ENCODE measurements around the gene MTA1.

- PRO-cap = unidirectional peak, minus-strand start at chr14:105420234
Measured at GRCh38 chr14:105419640-105420664, at the start of gene MTA1. Gene MTA1, plus strand, starts transcription at chr14:105419827.

- PRO-cap = no peak
Measured at GRCh38 chr14:105470740-105471423, 3.7 kb upstream of the CRIP2 start.

- PRO-cap = no peak
Measured at GRCh38 chr14:105525681-105526047, 719 bp upstream of the TMEM121 start.

GRCh38 chr14:105586075-105586749 is 59.8 kb downstream of the TMEM121 start:
- PRO-cap = unidirectional peak, minus-strand start at chr14:105586078; unidirectional peak, minus-strand start at chr14:105586319

GRCh38 chr14:105640024-105640484 is 113.7 kb downstream of the TMEM121 start:
- PRO-cap = no peak

- PRO-cap = no peak
Measured at GRCh38 chr14:105710380-105711326, 184.3 kb downstream of the TMEM121 start.

- PRO-cap = no peak
Measured at GRCh38 chr14:105854012-105854832, 327.8 kb downstream of the TMEM121 start.

DNA sequence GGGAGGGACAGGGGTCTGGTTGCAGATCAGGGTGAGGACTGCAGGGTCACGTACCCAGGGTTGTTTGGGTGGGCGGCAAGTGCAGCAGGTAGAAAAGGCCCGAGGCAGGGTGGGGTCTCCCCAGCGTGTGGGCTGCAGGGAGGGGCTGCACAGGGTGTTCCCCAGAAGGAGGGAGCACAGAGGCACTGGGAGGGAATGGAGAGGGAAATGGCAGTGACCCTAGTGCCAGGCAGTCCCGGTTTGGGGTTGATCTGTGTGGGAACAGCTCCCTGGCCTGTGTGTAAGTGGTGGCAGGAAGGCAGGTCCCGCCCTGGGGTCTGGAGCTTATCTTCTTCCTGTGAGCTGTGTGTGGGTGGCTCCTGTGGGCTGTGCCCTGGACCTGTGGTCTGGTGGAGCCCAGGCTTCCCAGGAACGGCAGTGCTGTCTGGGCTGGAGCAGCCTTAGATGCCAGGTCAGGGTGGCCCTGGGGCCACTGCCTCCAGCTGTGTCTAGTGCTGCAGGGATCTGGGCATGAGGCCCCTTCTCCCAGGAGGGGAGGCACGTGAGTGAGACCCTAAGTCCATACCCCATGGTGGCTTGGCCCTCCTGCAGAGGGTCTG is 363.4 kb downstream of the TMEM121 start:
- PRO-cap = no peak

GRCh38 chr14:105908438-105909073 is 382.2 kb downstream of the TMEM121 start:
- PRO-cap = no peak

GRCh38 chr14:106360083-106360501 is 833.7 kb downstream of the TMEM121 start:
- PRO-cap = no peak

DNA sequence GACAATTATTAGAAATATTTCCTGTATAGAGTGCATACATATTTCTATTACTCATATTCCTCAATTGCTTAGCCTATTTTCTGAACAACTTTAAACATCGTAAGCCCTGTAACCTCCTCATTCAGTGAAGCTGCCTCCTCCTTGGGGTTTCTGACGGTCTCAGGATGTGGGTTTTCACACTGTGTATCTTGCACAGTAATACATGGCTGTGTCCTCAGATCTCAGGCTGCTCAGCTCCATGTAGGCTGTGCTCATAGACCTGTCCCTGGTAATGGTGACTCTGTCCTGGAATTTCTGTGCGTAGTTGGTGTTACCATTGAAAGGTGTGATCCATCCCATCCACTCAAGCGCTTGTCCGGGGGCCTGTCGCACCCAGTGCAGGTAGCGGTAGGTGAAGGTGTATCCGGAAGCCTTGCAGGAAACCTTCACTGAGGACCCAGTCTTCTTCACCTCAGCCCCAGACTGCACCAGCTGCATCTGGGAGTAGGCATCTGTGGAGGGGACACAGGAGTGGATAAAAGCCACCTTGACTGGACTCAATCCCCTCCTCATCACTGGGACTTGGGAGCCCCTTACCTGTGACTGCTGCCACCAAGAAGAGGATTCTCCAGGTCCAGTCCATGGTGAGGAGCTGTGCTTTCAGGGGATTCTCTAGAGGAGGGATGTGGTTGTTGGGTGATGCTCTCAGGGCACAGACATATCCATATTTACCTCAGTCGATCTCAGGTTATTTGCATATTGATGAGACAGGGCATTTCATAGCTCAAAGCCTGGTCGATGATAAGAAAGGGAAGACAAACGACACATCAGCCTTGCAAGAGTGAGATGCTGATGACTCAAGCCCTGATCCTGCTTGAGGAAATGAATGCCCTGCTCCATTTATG is 980.7 kb downstream of the TMEM121 start:
- PRO-cap = no peak